Spinal cord (tissue), 3 donors: ENCODE measurements around a stretch of chr10.

- PRO-cap = no peak
- RAMPAGE, long total RNA = no peak
Measured at GRCh38 chr10:80357600-80358079, 1.1 kb downstream of the DYDC2 start.

DNA sequence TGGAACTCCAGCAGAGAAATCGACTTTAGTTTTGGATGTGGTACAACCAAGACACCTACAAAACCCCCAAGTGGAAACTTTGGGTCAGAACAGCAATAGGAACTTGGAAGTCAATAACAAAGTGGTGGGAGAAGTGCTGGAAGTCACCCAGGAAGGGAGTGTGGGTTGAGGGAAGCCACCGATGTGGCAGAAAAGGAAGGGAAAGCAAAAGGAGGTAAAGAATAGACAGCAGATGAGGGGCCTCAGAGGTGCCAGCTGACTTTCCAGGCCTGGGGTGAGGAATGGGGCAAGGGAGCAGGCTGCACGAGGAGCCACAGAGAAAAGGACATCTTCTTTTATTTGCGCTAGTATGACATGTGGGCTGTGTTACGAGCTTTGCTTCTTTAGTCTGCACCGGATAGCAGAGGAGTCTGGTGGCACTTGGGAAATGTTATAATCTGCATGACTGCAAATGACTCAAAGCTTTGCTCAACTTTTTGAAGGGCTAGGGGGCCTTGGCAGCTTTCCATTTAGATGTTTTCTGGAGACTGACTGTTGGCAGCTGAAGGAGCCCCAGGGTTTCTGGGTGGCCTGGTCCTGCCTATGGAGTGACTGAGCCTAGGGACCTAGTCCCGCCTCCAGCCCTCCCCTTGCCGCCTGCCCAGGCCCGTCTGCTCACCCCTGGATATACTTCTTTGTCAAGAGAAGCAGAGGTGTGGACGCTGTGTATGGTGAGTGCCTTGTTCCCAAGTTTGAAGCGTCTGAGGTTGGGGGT is 5.0 kb downstream of the PRXL2A start:
- PRO-cap = no peak
- RAMPAGE, long total RNA = no peak

- PRO-cap = no peak
- RAMPAGE, long total RNA = no peak
Measured at GRCh38 chr10:80426621-80426983, 18.3 kb downstream of the PRXL2A start.

DNA sequence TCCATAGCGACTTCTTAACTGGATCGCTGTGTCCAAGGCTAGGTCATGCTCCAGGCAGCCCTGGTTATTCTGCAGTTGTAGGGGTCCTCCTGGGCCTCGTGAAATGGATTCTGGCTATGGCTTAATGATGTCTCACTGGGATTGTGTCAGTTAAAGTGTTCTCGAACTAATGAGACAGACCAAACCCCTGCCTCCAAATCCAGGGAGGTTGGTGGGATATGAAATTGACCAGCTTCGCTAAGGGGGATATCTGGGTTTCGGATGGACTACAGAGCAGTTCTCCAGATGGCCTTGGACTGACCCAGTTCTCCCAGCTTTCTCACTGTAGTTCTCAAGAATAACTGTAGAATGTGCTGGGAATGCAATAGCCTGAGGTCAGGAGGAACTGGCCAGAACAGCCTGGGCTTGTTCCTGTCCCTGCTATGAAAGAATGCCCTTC is 12.5 kb upstream of the TSPAN14 start:
- PRO-cap = no peak
- RAMPAGE, long total RNA = no peak

- PRO-cap = no peak
- RAMPAGE, long total RNA = no peak
Measured at GRCh38 chr10:80453210-80453544, 933 bp upstream of the TSPAN14 start.

GRCh38 chr10:80467766-80468438 is 13.8 kb downstream of the TSPAN14 start:
- PRO-cap = no peak
- RAMPAGE, long total RNA = no peak

- PRO-cap = no peak
- RAMPAGE, long total RNA = no peak
Measured at GRCh38 chr10:80487553-80488652, 33.8 kb downstream of the TSPAN14 start.

DNA sequence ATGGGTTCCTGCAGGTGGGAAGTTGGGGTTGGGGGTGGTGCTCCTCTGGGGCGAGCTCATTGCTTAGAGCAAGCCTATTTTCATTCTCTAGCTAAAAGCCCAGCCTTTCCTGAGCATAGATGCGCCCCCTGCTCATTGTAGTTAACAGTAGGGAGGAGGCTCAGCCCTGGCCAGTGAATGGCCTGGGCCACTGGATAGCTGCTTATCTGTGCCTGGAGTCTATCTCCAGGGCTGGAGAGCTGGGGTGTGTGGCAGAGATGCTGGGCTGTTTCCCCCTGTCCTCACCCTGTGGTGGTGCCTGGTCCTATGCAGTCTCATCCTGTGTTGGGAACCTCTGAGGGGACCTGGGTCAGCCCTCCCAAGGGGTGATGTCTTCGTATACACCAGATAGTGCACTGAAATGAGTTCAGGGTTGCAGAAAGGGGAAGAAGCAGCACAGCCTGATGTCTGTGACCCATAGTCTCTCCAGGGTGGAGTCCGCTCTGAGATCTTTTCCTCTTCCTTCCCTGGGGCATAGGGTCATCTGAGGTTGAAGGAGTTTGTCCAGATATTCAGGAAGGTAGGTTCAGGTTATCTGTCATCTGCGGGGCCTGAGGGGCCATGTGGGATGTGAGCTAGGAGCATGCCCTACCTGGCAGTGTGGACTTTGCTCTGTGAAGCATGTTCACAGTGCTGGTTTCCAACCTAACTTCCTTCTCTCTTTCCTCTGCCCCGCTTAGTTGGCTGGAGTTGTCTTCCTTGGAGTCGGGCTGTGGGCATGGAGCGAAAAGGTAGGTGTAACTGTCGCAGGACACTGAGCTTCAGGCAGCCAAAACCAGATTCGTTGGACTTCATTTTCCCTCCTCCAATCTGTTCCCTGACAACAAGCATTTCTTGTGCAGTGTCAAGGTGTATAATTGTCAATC is 33.4 kb upstream of the SH2D4B start:
- PRO-cap = no peak
- RAMPAGE, long total RNA = no peak

GRCh38 chr10:80536494-80536972 is 1.2 kb upstream of the SH2D4B start:
- PRO-cap = no peak
- RAMPAGE, long total RNA = no peak

GRCh38 chr10:80545402-80545799 is 7.7 kb downstream of the SH2D4B start:
- PRO-cap = no peak
- RAMPAGE, long total RNA = no peak

GRCh38 chr10:80771922-80772455 is 234.3 kb downstream of the SH2D4B start:
- PRO-cap = no peak
- RAMPAGE, long total RNA = no peak

DNA sequence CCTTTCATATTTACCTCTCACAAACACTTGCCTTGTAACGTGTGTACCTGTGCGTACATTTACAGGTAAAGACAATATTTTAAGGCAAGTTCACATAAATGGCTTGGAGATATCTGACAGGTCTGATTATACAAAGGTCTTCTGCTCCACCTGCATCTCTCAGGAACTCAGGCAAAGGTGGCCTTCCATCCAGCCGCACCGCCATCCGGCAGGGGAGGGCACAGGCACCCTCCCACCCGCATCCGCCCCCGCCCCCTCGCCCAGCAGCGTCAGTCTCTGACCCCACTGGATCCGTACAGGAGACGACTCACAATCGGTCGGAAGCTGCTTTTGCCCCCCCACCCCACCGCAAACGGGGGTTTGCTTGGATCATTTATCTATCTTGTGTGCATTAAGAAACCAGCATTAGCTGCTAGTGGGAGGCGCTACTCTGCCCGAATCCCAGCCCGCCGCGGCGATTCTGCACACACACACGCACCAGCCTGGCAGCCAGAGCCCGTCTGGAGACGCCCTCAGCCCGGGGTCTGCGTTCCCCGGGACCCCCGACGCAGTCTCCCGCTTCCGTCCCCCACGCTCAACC is 1.0 kb upstream of the NRG3 start:
- PRO-cap = no peak
- RAMPAGE, long total RNA = no peak

DNA sequence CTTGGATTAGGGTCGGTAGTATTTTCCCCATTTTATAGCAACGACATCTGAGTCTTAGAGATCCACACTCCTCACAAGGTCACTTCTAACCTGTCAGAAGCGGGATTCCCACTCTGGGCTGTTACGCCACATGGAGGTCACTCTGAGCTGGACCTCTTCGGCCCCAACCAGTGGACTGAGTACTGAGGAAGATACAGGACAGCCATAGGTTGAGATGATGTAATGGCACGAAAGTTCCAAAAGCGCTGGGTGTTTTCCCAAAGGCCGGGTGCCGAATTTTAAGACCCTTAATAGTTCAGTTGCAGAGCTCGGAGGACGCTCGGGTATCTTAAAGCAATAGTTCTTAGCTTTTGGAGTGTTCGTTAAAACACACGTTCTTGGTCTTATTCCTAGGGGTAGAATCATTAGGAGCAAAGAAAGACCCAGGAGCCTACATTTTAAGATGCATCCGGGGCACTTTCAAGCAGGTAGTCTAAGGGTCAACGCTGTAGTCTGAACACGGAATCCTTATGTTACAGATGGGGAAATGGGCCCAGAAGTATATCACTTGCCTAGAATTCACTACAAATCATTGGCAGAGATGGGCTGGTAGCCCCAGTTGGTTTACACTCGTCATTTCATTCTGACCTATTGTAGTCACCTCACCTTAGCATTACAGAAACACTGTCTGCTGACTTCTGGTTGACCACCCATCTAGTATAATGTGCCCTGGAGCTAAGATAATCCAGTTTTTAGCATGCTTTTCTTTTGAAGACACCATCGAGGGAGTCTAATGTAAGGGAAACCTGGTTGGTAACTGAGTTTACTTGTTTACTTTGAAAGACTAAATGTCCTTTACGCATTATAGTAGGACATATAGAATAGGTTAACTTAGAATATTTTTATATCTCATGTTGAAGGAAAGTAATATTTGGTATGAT is 974 bp downstream of the GHITM start:
- PRO-cap = no peak
- RAMPAGE, long total RNA = no peak

DNA sequence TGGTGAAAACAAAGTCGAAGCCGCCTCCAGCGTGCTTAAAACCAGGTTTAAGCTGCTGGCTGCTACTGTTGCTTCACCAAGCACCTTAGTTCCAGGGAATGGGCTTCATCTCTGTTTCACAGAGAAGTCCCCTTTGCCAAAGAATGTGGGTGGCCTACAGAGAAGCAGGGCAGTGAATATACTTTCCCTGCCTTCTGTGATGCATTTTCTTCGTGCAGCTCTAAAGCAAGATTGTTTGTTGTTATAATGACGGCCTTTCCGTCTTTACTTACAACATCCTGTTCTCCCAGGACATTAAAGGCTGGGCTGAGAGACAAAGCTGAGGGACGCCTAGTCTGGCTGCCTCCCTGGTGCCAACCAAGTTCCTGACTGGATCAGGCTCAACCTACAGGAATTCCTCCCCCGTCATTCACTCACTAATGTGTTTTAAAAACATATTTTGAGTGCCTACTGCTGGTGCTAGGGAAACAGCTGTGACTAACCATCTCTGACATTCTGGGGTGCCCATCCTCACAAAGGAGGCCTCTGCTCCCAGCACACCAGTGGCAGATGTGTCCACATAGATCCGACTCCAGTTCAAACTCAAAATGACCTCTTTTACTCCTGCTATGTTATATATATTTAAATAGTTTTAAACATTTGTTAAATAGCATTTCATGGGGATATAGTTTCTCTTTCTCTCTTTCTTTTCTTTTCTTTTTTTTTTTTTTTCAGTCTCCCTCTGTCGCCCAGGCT is 31.8 kb upstream of the CCSER2 start:
- PRO-cap = no peak
- RAMPAGE, long total RNA = no peak

GRCh38 chr10:84424637-84425399 is 96.4 kb downstream of the CCSER2 start:
- PRO-cap = no peak
- RAMPAGE, long total RNA = no peak

DNA sequence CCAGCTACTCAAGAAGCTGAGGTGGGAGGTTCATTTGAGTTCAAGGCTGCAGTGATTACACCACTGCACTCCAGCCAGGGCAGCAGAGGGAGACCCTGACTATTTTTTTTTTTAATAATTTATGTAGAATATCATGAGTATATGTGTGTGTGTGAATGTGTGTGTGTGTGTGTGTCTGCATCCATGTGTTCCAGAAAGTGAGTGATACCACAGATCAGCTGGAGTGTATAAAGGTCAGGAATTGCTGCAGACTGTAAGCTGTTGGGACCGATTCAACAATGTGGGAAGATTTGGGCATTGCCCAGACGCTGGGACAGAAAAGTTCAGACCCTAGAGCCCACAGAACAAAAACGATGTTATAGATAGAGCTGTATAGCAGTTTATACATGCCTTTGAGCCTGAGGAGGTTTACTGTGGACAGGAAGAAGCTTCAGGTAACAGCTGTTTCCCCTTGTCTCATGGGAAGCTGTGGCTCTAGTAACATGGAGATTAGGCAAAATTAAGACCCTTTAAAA is 435.6 kb downstream of the CCSER2 start:
- PRO-cap = no peak
- RAMPAGE, long total RNA = no peak

DNA sequence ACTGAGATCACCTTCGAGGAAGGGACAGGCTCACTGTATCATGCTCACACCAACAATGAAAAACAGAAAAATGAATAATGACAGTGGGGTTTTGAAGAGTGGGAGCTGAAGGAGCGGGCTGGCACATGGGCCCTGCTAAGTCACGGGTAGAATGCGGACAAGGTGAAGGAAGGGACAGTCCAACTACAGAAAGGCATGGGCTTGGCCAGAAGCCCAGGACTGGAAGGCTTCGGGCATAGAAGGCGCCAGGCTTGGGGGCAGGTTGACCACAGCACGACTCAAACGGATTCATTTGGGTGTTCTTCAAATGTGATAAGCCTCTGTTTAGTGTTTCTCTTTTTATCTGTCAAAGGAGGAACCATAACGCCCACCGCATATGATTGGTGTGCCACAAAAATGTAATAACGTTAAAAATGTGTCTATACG is 509.5 kb downstream of the CCSER2 start:
- PRO-cap = no peak
- RAMPAGE, long total RNA = no peak

- PRO-cap = no peak
- RAMPAGE, long total RNA = no peak
Measured at GRCh38 chr10:85145829-85146495, 817.6 kb downstream of the CCSER2 start.

GRCh38 chr10:86389307-86390101 is 22.9 kb upstream of the GRID1 start:
- PRO-cap = no peak
- RAMPAGE, long total RNA = no peak

- PRO-cap = no peak
- RAMPAGE, long total RNA = no peak
Measured at GRCh38 chr10:86451107-86451734, 70.4 kb downstream of the WAPL start.